AG09319 (cell line): ENCODE measurements around a stretch of chrX.

GRCh38 chrX:155958930-155959649 lies 38.4 kb upstream of the IL9R start:
- RRBS: no CpG with 5 or more reads among the region's 7 CpGs